Pericardium fibroblast (primary cell): Measurements from ENCODE around the genes RXRG and MGST3.

DNA sequence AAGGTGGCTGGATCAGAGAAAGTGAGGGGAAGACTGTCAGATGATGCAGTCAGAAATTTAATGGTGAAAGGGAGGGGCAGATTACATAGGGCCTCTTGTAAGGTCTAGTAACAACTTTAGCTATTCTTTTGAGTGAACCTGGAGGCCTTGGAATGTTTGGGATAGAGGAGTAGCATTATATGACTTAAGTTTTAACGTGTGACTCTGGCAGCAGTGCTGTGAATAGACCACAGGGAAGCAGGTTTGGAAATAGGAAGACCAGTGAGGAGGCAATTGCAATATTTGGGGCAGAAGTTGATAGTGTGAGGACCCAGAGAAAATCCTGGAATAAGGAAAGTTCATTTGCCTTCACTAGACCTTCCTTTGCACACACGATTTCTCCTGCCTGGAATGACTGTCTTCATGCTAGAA lies 302.9 kb downstream of the PBX1 start:
- RAMPAGE, long total RNA = no peak

DNA sequence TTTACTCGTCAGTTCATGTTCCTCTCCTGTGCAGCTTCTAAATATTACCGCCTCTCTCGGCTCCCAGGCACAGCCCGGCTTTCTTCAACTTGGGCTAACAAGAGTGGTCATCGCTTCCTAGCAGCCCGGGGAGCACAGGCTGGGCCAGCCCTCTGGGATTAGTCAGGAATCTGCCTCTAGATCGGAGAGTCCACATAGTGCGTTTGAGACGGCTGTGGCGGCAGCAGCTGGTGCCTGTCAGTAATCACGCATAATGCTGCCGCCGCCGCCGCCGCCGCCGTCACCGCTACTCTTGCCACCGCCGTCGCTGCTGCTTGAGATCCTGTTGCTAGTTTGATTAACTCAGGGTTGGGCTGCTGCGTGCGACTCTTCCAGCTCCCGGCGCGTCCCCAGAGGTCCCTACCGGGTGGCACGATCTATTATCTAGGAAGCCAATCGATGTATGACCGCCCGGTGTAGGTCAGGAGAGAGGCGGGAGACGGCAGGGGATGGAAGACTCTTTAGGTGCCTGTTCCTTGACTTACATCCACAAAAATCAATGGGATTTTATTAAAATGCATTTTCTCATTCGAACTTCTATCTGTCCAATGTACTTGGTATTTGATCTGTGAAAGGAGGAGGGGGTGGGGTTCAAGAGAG lies at the start of gene RXRG:
RXRG (minus strand) TSS at position 232 of the 639 bp plus-strand sequence.
- RAMPAGE, long total RNA = no peak

- RAMPAGE, long total RNA = no peak
These were observed 32.8 kb upstream of the MGST3 start for GRCh38 chr1:165597682-165599131.

DNA sequence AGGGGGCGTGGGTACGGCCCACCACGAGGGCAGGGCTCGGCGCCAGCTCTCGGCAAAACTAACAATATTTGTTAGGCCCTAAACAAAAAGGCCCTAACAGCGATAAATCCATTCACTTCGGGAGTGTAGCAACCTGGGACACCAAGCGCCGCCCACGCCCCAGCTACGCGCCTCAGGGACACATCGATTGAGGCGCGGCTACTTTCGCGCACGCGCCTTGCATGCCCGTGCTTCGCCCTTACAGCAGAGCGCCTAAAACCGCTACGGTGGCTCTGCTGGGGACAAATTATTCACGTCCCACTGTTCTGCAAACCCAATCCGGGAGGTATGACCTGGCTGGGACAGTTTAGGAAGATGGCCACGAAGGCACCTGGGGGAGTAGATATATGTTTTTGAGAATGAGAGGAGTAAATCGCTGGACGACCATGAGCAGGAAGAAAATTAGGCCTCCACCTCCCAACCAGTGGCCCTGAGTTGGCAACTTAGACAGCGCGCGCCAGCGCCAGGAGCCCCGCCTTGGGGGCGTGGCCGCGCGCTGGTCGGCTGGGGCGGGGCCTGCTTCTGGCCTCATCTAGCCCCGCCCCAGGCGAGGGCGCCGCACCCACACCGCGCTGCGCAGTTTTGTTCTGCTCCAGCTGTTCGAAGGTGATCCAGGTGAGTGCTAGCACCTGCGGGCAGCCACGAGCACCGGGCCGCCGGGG lies at the start of gene MGST3:
MGST3 (plus strand) TSS at position 595 of the 701 bp plus-strand sequence.
- RAMPAGE, long total RNA = start-site peak on the plus strand centred at position 604 of the sequence, 69 bp wide, 1,633 and 1,069 reads in 2 replicates

DNA sequence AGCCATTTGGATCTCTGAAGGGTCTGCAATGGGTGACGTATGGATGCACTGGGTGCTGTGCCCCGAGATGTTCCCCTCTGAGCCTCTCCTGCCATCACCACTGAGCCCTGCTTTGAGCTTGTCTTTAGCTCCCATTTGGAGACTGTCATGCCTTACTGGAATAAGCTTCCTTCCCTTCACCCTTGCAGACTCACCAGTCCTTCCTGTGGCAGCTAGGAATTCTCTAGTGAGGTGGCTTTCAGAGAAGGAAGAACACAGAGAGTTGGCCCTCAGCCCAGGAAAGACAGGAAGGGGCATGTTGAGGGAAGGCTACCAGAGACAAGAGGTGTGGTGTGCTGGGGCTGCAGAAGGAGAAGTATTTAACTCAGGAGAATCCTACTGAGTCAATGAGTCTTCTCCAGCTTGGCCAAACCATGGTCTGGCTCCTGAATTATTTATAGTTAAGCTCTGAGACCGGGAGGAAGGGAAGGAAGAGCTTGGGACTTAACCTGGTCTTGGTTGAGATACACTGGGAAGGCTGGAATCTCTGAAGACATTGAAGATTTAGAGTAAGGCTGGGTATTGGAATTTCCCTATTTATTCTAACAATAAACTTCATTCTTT lies 76.3 kb downstream of the UCK2 start:
- RAMPAGE, long total RNA = no peak

- RAMPAGE, long total RNA = no peak
These were observed 44.8 kb upstream of the TADA1 start for GRCh38 chr1:166920562-166921658.

- RAMPAGE, long total RNA = no peak
These were observed 4.3 kb downstream of the GPA33 start for GRCh38 chr1:167085832-167086384.

DNA sequence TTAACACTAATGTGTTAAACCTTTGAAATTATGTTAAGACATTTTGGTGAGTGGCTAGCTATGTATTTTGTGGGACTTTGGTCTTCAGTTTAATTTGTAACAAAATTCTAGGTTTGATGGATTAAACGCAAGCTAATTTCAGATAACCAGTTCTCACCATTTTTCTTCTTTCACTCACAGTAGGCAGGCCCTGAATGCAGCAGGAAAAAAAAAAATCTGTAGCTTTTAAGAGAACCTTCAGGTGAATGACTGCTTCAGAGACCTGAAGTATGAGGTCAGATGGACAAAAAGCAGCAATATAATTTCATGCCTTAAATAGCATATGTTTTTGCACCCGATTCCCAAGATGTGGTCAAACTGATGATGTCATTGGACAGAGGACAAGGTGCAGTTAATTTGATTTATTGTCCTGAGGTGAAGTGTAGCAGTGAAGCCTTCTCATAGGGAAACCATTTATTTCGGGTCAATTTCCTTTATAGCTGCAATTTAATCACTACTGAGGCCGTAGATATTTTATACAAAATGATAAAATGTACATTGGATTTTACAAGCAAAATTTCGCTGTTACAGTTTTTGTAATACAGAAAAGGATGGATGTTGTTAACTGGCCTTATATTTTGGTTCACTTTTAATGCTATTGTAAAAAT lies 3.0 kb downstream of the POU2F1 start:
- RAMPAGE, long total RNA = no peak

GRCh38 chr1:167227621-167228292 lies 7.1 kb downstream of the POU2F1 start:
- RAMPAGE, long total RNA = no peak

- RAMPAGE, long total RNA = no peak
These were observed 108.3 kb downstream of the POU2F1 start for GRCh38 chr1:167328774-167329578.

DNA sequence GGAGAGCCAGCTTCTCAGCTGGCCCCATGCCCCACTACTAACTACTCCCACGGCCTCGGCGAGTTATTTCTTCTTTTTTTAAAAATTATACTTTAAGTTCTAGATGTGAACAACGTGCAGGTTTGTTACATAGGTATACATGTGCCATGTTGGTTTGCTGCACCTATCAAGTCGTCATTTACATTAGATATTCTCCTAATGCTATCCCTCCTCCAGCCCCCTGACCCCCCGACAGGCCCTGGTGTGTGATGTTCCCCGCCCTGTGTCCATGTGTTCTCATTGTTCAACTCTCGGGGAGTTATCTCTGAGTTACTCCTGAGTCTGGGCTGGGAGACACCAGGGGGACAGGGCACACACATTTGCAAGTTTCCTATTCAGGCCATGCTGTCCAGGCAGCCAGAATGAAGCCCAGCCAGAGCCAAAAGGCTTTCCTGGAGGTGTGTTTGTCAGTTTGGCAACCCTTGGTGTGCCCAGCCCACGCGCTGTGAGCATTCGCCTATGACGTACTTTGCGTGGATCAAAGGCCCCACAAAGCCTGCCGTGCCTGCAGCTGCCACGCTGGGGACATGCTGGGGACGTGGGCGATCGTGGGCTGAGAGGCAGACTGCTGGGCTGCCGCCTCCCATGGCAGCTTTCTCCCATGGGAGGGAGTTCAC lies 57.7 kb downstream of the CD247 start:
- RAMPAGE, long total RNA = no peak

DNA sequence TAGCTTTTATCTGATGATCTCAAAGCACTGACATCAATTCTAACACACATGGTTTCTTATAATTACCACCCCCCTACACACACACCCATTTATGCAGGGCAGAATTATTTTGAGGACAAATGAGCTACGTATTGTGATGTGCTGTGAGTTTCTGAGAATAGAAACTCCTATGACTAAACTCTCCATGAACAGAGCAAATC lies 17.9 kb downstream of the CD247 start:
- RAMPAGE, long total RNA = no peak

DNA sequence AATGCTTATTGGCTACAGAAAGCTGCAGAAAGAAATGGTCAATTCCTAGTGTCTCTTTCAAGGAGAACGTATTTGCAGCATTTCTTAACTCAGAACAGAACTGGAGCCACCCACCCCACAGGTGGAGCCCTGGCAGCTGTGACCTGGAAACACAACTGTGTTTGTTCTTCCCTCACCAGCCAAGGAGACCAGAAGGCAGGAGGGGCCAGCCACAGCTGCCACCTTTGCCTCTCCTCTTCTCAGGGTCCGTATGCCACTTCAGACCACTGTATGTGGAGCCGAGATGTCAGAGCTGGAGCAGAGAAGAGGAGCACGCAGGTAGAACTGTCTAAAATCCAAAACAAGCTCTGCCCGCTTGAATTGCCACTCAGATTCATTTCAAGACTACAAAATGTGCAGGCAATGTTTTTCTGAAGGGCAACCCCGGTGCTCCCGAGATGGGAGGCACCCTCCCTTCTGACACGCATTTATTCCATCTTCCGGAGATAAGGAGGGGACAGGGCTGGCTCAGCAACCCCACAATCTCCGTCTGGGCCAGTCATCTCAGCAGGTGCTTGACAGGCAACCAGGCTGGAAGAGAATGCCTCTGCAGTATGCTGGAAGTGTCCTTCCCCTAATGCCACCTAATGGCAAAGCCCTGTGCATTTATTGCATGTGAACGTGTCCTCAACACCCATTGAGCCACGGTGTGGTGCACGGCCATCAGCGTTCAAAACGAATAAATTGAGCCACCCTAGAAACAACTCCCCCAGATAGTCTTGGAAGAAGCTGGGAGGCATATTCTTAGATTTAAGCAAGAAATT lies 16.6 kb downstream of the CD247 start:
- RAMPAGE, long total RNA = no peak

DNA sequence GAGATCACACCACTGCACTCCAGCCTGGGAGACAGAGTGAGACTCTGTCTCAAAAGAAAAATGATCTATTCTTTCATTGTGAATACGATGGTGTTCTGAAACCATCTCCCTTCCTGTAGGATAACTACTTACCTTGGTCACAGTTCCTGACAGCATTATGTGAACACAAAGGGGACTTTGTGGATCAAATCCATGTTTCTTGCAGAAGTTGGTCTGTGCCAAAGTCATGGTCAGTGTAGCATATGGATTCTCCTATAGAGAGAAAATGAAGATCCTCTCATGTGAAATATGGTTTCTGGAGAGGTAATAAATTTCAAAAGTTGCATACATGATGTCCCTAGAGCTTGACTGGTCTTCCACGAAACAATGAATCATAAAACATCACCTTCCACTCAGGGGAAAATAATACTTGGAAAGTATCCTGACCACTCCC lies 5.7 kb downstream of the CREG1 start:
- RAMPAGE, long total RNA = no peak

DNA sequence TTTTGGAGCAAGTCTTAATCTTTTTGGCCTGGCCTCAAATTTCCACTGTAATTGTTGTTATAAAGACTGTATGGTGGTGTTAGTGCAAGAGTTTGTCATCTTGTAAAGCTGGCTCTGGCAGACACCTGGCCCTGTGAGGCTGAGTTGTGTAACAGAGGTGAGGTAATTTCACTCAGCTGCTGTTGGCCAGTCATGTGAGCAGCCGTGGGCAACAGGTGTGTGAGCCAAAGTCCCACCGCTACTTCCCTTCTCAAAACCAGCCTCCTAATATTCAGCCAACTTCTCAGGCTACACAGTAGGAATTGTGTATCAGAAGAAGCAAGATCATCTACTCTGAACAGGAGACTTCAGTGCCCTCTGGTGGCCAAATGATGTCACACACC lies 2.4 kb upstream of the CREG1 start:
- RAMPAGE, long total RNA = no peak

GRCh38 chr1:167711612-167712343 lies 10.0 kb upstream of the MPZL1 start:
- RAMPAGE, long total RNA = no peak

- RAMPAGE, long total RNA = no peak
These were observed 35.2 kb downstream of the MPZL1 start for GRCh38 chr1:167756978-167757458.

- RAMPAGE, long total RNA = no peak
These were observed 50.4 kb downstream of the MPZL1 start for GRCh38 chr1:167772178-167772565.

DNA sequence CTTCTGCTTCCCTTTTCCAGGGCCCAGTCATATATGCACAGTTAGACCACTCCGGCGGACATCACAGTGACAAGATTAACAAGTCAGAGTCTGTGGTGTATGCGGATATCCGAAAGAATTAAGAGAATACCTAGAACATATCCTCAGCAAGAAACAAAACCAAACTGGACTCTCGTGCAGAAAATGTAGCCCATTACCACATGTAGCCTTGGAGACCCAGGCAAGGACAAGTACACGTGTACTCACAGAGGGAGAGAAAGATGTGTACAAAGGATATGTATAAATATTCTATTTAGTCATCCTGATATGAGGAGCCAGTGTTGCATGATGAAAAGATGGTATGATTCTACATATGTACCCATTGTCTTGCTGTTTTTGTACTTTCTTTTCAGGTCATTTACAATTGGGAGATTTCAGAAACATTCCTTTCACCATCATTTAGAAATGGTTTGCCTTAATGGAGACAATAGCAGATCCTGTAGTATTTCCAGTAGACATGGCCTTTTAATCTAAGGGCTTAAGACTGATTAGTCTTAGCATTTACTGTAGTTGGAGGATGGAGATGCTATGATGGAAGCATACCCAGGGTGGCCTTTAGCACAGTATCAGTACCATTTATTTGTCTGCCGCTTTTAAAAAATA lies 66.1 kb downstream of the MPZL1 start:
- RAMPAGE, long total RNA = no peak

- RAMPAGE, long total RNA = no peak
These were observed 87.7 kb downstream of the ADCY10 start for GRCh38 chr1:167826270-167826565.